HT1080 (cell line): ENCODE results near the gene SNX6.

GRCh38 chr14:30934939-30935362 lies 60.6 kb downstream of the COCH start:
RAMPAGE:
- cytosol, long total RNA, result no peak
- long total RNA, result no peak
- nucleus, long total RNA, result no peak

GRCh38 chr14:30940623-30941438 lies 66.5 kb downstream of the COCH start:
RAMPAGE:
- cytosol, long total RNA, result no peak
- long total RNA, result no peak
- nucleus, long total RNA, result no peak

DNA sequence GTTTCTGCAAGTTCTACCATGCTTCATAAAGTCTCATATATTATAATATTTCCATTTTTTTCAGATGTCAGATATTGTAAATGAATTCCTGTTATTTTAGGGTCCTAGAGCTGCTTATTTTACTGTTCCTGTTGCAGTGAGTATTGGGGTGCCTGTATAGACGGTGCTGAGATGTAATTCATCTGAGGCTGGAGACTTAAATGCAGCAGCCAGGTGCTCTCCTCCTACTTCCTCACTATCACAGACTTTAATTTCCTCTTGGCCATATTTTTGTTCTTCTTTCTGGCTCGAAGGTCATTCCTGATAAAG lies 141.9 kb upstream of the ARHGAP5 start:
RAMPAGE:
- cytosol, long total RNA, result no peak
- long total RNA, result no peak
- nucleus, long total RNA, result no peak

RAMPAGE:
- cytosol, long total RNA, result no peak
- long total RNA, result no peak
- nucleus, long total RNA, result no peak
Measured at GRCh38 chr14:32572159-32572683, 243.1 kb downstream of the AKAP6 start.

RAMPAGE:
- cytosol, long total RNA, result no peak
- long total RNA, result no peak
- nucleus, long total RNA, result no peak
Measured at GRCh38 chr14:32574056-32574488, 245.0 kb downstream of the AKAP6 start.

DNA sequence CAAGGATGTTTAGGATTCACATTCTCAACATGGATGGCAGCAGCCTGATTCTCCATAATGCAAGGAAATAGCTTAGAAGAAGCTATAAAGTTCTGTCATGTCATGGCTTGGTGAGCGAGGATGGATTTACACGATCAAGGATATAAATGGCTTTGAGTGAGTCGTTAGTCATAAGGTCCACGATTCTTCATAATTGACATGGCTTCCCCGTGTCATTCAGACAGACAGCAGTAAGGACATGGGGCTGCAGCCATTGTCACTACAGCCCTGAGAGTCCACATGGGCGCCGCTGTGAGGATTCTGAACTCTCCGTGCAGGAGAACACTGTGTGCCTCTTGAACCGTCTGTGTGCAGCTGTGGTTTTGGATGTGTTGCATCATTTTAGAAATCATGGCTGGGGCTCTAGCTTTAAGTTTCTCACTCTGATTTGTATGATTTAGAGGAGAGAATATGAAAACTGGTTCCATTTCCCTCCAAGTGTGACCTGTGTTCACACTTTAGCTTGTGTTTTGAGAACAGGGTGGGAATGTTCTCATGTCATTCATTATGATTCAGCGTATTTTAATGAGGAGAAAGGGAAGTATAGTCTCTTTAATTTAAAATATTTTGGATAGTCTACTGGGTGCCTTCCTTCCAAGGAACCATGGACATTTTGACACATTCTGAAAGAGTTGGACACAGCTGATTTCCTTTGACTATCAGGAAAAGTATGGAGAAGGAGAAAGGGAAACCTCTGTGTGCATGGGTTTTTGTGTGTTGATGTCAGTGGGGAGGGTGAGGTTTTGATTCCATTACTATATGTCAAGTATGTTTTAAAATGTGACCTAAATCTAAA lies 47.3 kb downstream of the NPAS3 start:
RAMPAGE:
- cytosol, long total RNA, result no peak
- long total RNA, result no peak
- nucleus, long total RNA, result no peak

RAMPAGE:
- cytosol, long total RNA, result no peak
- long total RNA, result no peak
- nucleus, long total RNA, result no peak
Measured at GRCh38 chr14:33951320-33951547, 360 bp upstream of the EGLN3 start.

GRCh38 chr14:34020077-34020495 lies 69.2 kb upstream of the EGLN3 start:
RAMPAGE:
- cytosol, long total RNA, result no peak
- long total RNA, result no peak
- nucleus, long total RNA, result no peak

DNA sequence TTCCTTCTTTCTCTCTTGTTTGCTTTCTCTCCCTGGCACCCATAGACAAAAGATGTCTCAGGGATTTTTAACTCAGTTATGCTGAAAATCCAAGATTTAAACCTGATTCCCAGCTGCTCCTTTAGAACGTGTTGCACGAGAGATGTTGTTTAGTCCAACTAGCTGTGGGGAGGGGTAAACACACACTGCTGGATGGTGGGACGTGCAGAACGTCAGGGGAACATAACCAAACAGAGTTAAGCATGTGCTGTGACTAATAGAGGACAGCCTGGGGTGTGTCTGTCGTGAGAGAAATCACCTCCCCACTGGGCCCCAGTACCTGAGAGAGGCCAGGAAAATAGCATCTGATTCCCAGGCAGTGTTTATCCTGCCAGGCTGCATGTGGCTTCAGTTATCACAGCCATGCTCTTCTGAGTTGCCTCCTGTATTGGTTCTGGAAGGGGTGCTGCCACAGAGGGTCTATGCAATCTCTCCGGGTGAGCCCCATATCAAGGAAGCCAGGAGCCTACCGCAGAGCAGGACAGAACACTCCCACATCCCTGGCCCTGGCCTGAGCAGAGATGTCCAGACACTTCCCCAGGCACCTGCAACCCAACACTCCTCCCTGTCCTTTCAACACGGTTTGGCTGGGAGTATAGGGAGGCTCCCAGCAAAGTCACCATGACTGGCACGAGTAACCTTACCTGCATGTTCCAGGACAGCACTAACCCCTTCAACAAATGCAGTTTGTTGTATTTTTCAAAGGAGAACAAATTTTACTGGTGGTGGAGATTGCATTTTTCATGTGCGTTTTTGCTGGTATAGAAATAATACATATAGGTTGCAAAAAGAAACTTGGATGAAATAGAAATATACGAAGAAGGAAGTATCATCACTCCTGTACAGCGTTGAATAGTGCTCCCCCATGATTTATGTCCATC lies 112.9 kb upstream of the EGLN3 start:
RAMPAGE:
- cytosol, long total RNA, result no peak
- long total RNA, result no peak
- nucleus, long total RNA, result no peak

DNA sequence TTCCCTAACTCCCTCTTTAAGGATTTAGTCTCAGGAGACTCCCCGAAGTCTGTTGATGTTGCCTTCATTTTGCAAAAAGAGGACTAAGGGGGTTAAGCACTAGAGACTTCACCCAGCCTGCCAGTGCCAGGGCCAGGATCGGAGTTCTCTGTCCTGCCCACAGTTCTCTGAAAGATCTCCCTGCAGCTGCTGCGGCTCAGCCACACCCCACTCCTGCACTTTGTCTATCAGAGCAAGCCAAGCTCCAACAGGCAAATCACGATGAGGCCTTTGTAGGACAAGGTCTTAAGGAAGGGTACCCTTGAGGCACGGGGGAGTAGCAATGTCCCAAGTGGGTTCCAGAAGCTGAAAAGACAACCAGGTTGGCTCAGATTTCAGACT lies 148.8 kb upstream of the EGLN3 start:
RAMPAGE:
- cytosol, long total RNA, result no peak
- long total RNA, result no peak
- nucleus, long total RNA, result no peak

DNA sequence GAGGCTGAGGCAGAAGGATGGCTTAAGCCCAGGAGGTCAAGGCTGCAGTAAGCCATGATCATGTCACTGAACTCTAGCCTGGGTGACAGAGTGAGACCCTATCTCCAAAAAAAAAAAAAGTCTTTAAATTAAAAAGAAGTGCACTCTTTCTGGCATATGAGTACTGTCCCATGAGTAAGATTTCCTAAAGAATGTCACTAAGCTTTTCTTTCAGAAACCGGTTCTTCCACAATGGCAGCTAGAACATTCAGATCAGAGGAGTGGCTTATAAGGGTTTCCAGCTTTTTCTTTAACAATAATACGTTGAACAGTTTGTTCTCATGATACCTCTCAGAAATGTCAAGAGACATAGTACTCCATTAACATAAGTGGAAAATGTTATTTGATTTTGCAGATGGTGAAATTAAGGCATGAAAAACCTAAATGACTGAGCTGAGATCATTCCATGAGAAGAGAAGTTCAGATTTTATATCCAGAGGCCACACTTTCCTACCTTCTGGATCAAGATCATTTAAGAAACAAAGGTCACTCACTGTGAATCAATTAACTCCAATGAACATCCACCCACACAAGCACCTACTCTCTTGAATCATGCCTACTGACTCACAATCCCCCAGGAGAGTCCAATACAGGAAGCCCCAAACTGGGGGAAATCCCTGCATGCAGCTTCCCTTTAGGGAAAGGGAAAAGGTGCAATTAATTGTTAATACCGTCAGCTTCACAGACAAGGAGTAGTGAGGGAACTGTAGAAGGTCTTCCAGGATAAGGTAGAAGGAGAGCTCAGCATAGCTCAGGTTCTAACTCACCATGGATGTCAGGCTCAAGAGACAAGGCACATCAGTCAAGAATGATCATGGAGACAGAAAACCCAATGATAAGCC lies 86.9 kb downstream of the SPTSSA start:
RAMPAGE:
- cytosol, long total RNA, result no peak
- long total RNA, result no peak
- nucleus, long total RNA, result no peak

GRCh38 chr14:34379401-34380061 lies 82.5 kb downstream of the SPTSSA start:
RAMPAGE:
- cytosol, long total RNA, result no peak
- long total RNA, result no peak
- nucleus, long total RNA, result no peak

DNA sequence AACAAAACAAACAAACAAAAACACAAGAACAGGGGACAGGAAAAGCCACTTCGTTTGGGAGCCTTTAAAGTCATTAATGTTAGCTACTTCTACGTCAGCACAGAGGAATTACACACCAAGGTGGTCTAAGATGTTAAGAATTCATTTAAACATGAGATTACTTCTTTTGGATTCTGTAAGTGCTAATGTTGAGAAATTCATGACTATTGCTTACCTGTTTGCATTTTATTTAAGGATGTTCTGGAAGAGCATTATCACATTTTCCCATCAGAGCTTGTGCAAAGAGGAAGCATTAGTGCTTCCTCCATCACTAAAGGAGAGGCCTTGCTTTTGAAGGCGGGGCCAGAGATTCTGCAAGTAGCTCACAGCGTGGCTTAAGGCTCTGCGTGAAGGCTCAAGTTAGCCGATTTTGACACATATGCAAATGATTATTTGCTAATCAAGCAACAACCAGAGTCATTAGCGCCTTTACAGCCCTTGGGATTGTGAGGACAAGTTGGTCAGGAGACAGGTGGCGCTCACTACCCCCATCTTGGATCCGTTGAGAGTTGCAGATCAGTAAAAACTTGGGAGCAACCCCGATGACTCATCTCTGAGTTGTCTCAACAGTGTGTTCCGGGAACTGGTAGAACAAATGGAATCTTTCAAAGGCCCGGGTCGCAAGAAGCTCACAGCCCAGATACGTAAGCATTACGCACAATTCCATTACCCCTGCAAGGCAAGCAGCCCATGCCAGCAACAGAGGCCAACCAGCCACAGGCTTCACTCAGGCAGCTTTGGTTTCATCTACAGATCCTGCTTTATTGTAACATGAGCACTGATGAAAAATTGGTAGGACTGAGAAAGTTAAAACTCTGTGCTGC lies 34.7 kb upstream of the SPTSSA start:
RAMPAGE:
- cytosol, long total RNA, result no peak
- long total RNA, result no peak
- nucleus, long total RNA, result no peak

DNA sequence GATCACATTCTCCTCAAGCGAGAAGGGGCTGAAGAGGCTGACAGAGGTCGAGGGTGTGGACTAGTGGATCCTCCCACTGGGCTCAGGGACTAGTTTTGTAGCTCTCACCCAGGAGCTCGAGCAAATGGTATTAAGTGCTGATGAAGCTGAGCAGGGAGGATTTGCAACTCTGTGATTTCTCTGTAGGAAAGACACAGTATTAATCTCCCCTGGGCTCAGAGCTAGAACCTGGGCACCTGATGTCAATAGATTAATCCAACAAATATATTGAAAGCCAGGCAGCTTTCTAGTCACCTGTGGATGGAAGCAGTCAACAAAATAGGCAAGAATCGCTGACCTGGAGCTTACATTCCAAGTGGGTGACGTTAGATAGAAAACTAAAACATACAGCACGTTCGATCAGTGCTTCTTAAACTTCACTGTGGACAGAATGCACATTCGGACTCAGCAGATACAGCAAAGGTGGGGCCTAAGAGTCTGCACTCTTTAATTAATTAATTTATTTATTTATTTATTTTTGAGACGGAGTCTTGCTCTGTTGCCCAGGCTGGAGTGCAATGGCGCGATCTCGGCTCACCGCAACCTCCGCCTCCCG lies 15.3 kb upstream of the EAPP start:
RAMPAGE:
- cytosol, long total RNA, result no peak
- long total RNA, result no peak
- nucleus, long total RNA, result no peak

DNA sequence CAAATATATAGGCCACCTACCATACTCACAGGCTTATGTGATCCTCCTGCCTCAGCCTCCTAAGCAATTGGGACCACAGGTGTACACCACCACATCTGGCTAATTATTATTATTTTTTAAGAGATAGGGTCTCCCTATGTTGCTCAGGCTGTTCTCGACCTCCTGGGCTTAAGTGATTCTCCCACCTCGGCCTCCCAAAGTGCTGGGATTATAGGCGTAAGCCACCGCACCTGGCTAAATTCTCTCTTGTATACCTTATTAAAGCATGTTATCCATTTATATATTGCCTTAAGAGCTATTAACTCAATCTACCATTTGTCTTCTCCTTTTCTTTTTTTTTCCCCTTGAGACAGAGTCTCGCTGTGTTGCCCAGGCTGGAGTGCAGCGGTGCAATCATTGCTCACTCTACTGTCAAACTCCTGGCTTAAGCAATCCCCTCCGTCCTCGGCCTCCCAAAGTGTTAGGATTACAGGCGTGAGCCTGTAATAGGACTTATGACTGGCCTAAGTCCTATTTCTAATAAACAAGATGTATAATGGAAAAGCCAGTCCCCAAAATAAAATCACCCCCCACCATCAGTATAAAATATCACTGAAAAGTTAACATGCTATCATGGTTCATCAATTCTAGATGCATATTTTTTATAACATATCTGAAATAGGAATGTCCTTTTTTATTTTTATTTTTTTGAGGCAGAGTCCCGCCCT lies 14.5 kb downstream of the SNX6 start:
RAMPAGE:
- cytosol, long total RNA, result no peak
- long total RNA, result no peak
- nucleus, long total RNA, result no peak

GRCh38 chr14:34628694-34629183 lies 1.2 kb downstream of the SNX6 start:
RAMPAGE:
- cytosol, long total RNA, result no peak
- long total RNA, result no peak
- nucleus, long total RNA, result no peak

RAMPAGE:
- cytosol, long total RNA, result start-site peak on the minus strand at chr14:34630125-34630177, 2,345 and 3,839 reads in 2 replicates
- long total RNA, result start-site peak on the minus strand at chr14:34630125-34630148, 1,076 reads
- nucleus, long total RNA, result start-site peak on the minus strand at chr14:34630126-34630170, 1,020 and 200 reads in 2 replicates
Measured at GRCh38 chr14:34629321-34630333, at the start of gene SNX6. Gene SNX6 (minus strand): TSS chr14:34630148.

DNA sequence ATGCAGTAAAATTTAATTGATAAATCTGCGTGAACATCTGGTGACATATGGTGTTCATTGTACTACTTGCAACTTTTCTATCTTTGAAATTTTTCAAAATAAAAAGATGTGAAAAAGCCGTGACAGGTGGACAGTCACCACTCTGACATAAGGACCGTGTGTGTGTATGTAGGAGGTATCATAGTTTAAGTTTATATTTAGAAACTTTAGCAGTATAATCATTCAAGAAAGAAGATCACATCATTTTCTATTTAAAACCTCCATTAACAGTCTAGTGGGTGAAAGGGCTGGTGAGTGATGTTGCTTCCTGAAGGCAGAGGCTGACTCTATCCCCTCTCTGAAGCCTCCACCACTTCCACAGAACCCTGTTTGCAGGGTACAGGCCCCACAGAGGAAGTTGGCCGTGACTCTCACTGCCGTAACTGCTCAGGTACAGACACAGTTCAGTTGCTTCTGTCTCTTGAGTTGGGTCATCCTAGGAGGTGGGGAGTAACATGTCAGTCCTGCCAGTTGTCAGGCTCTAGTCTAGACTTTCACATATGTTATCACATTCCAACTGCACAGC lies 31.7 kb downstream of the CFL2 start:
RAMPAGE:
- cytosol, long total RNA, result no peak
- long total RNA, result no peak
- nucleus, long total RNA, result no peak

DNA sequence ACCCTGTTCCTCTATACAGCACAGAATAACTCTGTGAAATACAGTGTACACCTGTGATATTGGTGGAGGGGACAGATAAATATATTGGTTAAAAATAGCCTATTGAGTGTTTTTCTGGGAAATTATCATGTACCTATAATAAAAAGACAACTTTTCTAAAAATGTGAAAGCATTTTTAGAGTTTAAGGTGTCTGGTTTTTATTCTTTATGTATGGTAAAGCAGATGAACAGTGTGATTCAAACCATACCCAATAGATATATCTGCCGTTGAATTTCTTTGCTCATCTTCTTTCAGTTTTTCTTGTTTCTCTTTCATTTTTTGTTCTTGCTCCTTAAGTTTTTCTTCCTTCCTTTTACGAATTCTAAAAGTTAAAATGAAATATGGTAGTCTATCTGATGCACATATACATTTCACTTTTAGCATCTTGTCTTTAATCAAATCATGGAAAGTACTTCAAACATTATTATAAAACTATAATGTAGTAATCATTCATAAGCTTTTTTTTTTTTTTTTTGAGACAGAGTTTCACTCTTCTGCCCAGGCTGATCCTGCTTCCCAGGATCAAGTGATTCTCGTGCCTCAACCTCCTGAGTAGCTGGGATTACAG lies 68.6 kb upstream of the CFL2 start:
RAMPAGE:
- cytosol, long total RNA, result no peak
- long total RNA, result no peak
- nucleus, long total RNA, result no peak

DNA sequence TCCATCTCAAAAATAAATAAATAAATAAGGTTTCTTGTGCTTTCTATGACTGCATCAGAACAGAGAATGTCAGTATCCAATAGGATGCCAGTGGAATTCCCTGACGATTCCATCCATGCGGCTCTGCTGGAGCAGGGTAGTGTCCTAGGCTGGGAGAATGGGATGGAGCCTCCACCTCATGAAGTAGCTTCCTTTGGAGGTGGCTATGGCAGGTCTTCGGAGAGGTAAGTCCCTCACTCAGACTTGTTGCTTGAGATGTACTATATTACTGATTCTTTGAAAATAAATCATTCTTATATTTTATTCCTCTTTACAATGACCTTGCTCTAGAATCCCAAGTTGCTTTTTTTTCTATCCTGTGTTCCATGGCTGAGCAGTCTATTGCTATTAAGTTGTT lies 13.7 kb upstream of the PSMA6 start:
RAMPAGE:
- cytosol, long total RNA, result no peak
- long total RNA, result no peak
- nucleus, long total RNA, result no peak